Islet of Langerhans (tissue), 1 donor: ENCODE measurements around a stretch of chr5.

GRCh38 chr5:95728365-95729211, 2.5 kb upstream of the RHOBTB3 start:
- RRBS: no CpG with 5 or more reads among the region's 4 CpGs

GRCh38 chr5:95773461-95774376, 42.6 kb downstream of the RHOBTB3 start:
- RRBS: no CpG with 5 or more reads among the region's 3 CpGs

DNA sequence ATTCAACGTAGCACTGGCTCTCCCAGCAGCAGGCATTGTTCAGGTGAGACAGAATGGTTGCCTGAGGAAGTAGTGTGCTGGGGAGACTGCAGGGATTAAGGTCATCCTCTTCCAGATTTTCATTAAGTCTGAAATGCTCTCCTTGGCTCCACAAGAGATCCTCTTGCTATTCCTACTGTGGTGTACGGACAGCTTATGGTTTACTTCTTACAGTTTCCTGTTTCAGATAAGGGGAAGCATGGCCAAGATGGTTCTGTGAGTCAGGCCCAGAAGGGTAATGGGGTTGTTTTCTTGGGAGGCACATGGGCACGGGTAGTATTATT, 43.0 kb downstream of the GLRX start:
- RRBS: no CpG with 5 or more reads among the region's 3 CpGs

DNA sequence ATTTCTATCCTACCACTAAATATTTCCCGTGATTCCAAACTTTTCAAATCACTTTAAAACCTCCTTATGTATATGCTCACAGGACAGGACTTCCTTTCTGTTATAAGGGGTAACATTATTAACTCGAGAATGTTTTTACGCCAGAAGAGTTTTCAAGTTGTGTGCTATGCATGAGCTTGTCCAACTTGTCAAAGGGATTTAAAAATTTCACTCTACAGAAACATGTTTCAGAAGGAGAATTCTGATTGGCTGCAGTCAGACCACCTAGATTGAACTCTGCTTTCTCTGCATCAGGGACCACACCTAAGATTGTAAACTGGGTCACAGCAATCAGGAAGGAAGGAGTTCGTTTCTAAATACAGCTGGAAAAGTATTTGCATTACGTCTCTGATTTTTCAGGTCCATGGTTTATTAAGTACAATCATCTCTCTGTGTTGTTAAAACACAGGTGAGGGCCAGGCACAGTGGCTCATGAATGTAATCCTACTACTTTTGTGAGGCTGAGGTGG, 5.8 kb downstream of the GLRX start:
- RRBS: no CpG with 5 or more reads among the region's 5 CpGs

DNA sequence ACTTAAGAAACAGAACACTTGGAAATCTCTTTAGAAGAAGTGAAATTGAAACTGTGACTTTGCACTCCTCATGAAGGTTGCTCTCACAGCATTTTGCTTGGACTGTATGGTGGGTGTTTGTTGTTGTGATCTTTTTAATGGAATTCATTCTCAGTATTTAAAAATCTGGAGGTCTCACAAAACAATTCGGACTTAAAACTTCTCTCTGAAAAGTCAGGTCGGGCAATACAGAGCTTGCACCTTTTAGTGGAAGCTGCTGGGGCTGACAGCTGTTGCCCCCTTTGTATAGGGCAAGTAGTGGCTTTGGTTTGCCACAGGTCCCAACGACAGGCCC, 540 bp upstream of the GLRX start:
- RRBS: no CpG with 5 or more reads among the region's 3 CpGs

- RRBS: no CpG with 5 or more reads among the region's 3 CpGs
Observed at GRCh38 chr5:95935489-95936211, 26.0 kb downstream of the ELL2 start.

DNA sequence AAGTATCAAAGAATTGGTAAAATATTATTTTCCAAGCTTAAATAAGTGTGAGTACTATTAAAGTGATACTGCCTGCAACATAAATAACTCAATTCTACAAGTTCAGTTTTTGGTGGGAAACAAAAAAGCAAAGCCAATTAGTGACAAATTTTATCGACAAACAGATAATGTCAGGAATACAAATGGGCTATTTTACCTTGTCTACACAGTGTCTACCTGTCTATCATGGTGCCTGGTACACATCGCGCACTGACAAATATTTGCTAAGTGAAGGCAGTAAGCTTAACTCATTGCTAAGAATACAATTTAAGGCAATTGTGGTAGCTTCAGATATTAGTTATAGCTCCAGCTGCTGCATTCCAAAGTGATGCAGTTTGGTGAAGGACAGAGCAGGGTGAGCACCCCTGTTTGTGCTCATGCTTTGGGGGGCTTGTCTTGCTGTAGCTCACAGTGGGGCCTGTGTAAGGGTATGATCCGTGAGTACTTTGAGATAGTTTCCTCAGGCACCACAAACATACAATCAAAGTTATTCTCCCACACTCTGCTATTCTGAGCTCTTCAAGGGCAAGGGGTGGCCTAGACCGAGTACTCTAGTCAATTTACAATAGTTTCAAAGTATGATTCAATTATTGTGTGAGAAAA, 24.8 kb downstream of the ELL2 start:
- RRBS: no CpG with 5 or more reads among the region's 5 CpGs

GRCh38 chr5:95986819-95987751, 25.4 kb upstream of the ELL2 start:
- RRBS: no CpG with 5 or more reads among the region's 5 CpGs

GRCh38 chr5:95988067-95988512, 26.4 kb upstream of the ELL2 start:
- RRBS: no CpG with 5 or more reads among the region's 4 CpGs

DNA sequence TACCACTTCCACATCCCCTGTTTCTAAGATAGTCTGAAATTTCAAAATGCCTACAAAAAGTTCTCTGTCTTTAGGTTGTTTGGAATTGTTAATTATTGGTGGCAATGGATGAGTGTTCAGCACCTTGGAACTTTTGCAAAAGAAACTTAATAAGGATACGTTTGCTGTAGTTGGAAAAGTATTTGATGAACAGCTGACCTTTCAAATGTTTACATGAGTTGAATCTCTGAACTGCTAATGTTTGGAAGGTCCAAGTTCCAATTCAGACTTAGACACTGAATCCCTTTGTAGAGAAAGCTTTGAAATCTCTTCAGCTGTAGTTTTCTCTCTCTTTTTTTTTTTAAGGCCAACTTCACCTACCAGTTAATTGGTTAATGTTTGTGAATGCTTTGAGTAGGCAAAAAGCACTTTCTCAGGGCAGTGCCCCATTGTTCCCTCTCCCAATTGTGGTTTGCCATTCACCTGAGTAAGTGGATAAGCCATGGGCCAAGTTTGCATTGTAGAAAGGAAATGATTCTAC, 156.3 kb upstream of the ELL2 start:
- RRBS: no CpG with 5 or more reads among the region's 1 CpG

DNA sequence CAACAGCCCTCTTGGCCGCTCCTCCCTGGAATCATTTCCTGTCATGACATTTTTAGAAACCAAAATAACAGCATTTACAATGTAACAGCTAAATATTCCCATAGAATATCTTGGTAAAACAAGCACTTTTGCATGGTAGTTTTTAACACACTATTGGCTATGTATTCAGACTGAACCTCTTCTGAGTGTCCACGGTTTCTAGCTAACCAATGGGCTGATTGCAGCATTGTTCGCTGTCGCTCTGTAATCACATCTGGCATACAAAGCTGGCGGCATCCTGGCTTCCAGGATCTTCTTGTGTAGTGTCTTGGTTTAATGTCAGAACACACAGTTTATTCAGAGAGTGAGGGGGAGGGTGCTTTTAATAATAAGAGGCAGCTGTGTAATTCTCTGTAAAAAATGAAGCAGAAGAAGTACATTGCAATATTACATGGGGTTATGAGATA, 206.2 kb downstream of the PCSK1 start:
- RRBS: no CpG with 5 or more reads among the region's 5 CpGs

DNA sequence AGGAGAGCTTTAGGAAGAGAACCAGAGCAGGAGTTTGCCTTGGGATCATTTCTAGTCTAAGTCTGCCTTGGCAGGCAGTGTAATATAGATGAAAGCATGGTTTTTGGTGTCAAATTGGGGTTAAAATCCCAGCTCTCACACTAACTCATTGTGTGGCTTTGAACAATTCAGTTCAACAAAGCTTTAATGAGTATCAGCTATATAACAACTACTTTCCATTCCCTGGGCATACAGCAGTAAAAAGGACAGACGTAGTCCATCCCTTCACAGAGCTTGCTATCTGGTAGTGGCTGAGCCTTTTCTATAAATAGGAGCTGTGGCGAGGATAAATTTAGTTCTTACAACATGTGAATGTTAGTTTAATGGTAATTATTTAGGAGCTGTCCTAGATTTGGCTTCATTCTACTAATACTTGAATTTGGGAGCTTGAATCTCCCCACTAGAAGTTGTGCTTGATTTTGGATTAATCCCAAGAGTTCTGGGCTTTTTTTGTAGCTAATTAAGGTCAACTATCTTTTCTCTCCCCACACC, 197.8 kb downstream of the PCSK1 start:
- RRBS: no CpG with 5 or more reads among the region's 2 CpGs

DNA sequence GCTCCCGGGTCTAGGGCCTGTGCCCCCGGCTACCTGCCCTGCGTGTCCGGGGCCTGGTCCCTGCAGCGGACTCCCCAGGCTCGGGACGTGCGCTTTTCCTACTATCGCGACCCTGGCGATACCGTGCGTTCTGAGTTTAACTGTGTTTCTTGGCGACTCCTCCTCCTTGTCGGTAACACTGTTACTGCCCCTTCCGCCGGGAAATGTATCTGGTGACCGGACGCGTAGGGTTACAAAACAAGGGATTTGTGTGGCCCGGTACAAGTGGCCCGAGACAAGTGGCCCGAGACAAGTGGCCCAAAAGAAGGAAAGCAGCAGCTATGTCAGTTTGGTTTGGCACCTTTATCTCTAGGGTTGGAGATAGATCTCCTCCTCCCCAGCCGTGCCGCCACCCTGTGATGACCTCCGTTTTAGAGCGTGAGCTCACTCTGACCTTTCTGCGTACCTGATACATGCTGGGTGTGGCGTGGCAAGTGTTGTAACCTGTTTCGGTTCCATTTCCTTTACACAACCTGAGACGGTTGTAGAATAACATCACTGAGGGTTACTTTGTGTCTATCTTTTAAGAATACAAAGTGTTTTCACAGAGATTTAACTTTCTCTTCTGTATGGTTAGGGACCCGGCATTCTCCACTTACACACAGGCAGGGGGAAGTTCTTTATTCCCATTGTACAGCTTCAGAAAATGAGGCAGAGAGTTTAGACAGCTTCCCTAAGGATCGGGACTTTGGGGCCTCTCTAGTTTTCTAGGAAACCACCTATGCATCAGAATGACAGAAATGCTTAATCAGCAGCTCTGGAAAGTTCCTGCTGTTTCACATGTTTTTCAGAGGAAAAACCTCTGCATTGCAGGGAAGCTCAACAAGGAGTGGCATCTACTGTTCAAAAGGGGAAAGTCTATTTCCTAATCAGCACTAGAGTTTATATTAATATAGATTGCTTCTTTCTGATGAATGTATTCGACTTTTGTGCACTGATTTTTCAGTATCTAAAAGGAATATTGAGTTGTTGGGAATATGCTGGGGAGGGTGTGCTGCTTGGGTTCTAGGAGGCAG, 41.1 kb downstream of the CAST start:
- RRBS: 7% methylated on average over 4 of the region's 34 CpGs

DNA sequence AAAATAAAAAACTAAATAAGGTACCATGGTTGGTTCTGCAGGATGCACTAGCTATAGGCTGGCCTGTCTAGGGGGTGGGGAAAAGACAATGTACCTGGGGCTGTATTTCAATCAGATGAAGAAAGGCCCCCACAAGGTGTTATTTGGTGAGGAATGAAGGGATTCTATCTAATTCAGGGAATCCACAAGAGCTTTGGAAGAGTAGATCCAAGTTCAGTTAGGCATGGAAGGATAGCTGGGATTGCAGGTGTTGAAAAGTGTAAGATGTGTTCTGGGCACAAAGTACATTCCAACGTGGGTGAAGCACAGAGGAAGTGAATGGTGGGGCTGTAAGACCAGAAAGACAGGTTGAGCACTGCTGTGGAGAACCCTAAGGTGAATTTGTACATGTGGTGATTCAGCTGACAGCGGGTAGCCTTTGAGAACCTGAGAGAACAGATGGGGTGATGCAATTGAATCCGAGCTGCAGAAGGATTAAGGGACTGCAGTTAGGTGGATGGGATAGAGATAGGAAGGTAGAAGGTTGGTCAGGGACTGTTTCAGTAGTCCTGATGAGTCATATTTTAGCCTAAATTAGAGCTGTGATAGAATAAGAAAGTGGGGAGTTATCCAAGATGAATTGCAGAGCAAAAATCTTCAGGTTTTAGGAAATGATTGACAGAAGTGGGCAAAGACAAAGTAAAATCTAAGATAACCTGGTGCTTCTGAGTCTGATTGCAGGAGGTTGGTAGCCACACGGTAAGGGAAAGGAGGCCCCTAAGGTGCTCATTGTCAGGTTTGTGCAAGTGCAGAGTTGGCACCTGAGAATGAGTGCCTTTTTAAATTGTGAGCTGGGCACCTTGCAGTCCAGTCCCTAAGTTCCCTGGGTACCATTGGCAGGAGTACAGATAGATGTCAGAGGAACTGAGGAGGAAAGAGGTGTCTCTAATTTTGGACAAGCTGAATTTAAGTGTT, 72.0 kb downstream of the CAST start:
- RRBS: no CpG with 5 or more reads among the region's 4 CpGs

GRCh38 chr5:96741230-96741716, 66.5 kb downstream of the ERAP1 start:
- RRBS: no CpG with 5 or more reads among the region's 3 CpGs

DNA sequence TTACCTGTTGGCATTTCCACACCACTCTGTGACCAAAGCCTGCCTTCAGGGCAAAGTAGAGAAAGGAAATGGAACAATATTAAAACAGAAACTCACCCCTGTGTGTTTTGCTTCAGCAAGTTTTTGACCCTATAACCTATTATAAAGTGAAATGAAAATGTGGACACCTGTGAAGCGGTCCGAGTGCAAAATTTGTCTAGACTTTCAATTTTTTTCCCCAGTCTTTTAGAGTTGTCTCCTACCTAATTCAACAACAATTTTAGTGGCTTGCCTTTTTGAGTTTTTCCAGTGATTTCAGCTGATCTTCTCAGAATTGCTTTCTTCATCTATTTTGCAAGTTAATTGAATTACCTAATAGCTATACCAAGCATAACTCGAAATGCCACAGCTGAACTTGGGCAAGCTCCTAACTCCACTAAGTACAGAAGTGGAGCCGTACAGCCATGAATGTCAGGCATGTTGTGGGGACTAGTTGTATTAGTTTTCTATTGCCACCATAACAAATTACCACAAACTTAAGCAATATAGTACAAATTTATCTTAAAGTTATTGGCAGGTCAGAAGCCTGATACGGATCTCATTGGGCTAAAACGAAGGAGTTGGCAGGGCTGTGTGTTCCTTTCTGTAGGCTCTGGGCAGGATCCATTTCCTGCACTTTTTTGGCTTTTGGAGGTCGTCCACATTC, 22.3 kb downstream of the LNPEP start:
- RRBS: no CpG with 5 or more reads among the region's 7 CpGs

- RRBS: no CpG with 5 or more reads among the region's 5 CpGs
Observed at GRCh38 chr5:96962471-96963015, 26.7 kb downstream of the LNPEP start.